GM12891 (cell line): Measurements from ENCODE around the genes ZNF710 and FURIN.

- RRBS, result no CpG with 5 or more reads among the region's 7 CpGs
Measured at GRCh38 chr15:89113189-89114016, 25.1 kb downstream of the ABHD2 start.

- RRBS, result no CpG with 5 or more reads among the region's 9 CpGs
Measured at GRCh38 chr15:89196677-89197455, 24.5 kb downstream of the RLBP1 start.

DNA sequence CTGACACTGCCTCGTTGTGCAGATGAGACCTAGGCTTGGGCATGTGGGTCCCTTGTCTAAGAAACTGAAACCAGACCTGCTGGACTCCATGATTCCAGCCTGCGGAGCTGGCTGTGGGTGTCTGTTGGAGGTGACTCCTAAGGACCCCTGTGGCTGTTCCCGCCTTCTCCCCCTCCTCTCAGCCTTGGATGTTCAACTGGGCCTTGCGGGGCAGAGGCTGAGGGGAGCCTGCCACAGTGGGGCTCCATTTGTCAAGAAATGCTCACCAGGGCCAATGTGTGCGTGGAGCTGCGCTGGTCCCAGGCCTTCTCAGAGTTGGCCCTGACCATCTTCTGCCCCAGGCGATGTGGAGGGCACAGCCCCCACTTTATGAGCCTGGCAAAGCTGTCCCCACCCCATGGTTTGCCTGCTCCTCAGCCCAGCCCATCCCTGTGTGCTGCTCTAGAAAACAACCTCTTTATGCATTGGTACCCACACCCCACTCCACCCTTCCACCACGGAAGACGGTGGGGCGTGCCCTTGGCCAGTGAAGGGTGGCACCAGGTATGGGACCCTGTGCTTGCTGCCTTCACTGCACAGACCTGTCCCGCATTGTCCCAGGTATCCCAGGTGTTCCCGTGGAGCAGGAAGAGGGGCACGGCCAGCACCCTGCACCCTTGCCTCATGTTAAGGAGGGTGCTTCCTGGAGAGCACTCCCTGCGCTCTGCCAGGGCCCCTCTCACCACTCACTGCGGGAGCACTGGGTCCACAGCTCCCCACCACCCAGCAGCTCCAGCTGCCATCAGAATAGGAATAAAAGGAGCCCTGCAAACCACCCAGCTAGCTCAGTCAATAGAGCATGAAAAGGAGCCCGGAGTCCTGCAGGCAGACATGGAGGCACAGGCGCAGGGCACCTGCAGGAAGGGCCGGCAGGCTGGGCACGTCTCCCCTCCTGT lies 8.0 kb downstream of the MESP2 start:
- RRBS, result 47% methylated on average over 4 of the region's 19 CpGs

- RRBS, result no CpG with 5 or more reads among the region's 14 CpGs
Measured at GRCh38 chr15:89799399-89800525, 14.9 kb downstream of the ANPEP start.

- RRBS, result no CpG with 5 or more reads among the region's 45 CpGs
Measured at GRCh38 chr15:89805871-89807164, 8.3 kb downstream of the ANPEP start.

DNA sequence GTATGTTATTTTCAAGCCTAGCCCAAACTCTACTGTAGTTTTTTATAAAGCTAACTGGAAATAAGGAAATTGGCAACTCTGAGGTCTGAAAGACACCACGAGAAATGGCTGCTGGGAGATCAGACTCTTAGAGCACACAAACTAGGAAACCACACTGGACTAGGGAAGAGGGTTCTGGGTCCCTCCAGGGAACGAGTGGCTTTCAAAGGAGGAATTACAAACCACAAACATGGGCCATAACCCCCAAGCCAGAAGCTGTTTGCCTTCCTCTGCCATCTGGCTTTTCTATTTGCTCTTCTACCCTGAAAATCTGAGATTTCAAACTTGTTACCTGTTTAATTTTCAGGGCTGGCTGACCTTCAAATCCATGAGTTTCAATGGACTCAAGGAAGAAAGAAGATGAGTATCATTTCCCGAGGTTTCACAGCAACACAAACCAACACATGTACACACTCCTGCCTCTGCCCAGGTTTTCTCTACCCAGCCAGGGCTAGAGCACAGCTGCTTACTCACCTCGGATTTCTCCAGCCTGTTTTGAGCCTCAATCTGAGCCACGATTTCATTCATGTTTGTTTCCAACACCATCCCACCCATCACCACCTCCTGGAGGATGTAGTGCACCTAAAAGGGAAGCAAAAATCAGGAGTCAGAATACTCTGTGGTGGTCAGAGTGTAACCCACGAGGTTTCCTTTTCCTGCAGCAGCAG lies 22.6 kb upstream of the ANPEP start:
- RRBS, result no CpG with 5 or more reads among the region's 6 CpGs

DNA sequence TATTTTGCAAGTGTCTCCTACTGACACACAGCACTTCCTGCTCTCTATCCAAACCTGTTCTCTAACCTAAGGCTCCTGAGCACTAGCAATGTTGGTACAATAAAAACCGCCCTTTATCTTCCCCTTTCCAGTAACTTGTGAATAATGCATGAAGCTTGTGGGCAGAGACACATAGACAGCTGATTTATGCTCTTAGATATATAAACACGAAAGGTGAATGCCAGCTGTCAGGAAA lies 34.6 kb upstream of the ARPIN start:
- RRBS, result no CpG with 5 or more reads among the region's 2 CpGs

DNA sequence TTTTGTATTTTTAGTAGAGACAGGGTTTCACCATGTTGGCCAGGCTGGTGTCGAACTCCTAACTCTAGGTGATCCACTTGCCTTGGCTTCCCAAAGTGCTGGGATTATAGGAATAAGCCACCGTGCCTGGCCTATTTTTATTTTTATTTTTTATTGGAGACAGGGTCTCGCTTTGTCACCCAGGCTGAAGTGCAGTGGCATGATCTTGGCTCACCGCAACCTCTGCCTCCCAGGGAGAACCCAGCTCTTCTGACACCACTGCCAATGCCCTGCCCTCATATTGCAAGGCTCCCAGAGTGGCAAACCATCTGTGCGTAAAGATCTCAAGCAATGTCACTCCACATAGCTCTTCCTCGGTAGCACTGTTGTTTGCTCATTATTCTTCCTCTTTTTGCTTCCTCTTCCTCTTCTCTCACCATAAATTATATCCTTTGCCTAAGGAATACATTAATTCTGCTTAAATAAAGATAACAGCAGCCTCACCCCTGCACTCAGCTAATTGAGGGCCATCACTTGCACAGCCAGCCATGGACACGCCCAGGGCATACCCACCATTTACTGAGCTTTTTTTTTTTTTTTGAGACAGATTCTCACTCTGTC lies 26.6 kb upstream of the ZNF710 start:
- RRBS, result no CpG with 5 or more reads among the region's 7 CpGs

DNA sequence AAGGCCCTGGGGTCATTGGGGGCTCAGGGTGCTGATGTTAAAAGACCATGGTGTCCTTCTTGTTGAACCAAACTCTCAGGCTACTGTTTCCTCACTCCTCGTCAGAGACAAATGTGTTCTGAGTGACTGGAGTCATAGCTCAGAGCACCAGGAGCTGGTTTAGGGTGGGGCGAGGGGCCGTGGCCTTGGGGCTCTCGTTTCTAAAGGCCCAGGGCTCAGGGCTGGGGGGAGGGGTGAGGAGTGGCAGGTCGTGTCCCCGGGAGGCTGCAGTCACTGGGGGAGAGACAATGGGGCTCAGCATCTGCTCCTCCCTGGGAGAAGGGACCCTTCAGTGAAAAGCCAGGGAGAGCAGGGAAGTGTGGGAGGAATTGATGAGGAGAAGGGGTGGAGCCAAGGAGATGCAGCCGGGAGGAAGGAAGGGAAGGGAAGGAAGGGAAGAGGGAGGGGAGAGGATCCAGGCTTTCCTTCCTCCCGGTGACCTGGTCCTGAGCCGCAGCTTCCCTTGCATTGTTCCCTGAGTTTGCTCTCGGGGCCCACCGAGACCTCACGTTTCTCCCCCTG lies 1.5 kb upstream of the ZNF710 start:
- RRBS, result no CpG with 5 or more reads among the region's 12 CpGs

GRCh38 chr15:90000991-90001562 lies at the start of gene ZNF710:
Gene ZNF710, plus strand, starts transcription at chr15:90001324.
- RRBS, result 1% methylated on average over 12 of the region's 27 CpGs

GRCh38 chr15:90183867-90184737 lies 17.0 kb upstream of the SEMA4B start:
- RRBS, result no CpG with 5 or more reads among the region's 27 CpGs

DNA sequence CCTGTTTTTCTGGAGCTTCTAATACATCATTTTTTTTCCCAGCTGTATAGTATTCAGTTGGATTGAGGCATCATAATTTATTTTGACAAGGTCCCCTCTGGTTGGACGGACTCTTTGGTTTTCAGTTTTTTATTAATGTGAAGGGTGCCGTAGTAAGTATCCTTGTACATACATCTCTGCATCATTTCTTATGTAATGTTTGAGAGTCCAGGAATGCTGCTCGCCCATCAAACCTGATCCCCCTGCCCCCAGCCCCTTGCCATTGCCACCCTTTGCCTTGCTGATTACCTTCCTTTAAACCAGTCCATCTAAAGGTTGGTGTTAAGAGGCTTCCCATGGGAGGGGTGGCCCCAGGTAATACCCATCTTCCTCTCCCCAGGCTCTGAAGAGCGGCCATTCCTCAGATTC lies 15.9 kb downstream of the SEMA4B start:
- RRBS, result no CpG with 5 or more reads among the region's 4 CpGs

- RRBS, result no CpG with 5 or more reads among the region's 26 CpGs
Measured at GRCh38 chr15:90241266-90242071, 7.5 kb downstream of the GDPGP1 start.

- RRBS, result no CpG with 5 or more reads among the region's 12 CpGs
Measured at GRCh38 chr15:90320019-90320405, 32.1 kb upstream of the ZNF774 start.

DNA sequence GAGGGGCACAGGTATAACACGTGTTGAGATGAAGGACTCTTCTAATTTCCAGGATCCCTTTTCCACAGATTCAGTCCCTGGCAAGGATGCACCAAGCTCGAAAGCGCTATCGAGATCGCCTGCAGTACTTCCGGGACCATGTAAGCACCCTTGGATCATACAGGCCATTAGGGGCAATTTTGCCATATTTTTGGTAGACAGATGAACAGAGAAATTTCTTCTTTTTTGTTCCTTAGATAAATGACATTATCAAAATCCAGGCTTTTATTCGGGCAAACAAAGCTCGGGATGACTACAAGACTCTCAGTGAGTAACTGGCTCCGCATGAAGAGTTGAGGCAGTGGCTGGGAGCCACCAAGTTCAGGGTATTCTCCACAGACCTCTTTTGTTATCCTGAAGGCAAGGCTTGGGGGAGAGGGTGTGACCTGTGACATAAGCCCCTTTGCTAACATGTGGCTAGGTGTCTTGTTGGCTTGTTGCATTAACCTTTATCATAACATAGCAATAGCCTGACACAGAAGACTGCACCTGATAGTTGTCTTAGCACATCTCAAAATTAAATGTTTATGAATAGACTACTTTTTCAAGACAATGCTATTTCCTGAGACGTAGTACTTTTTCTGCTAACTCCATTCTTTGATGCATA lies 55.8 kb upstream of the CRTC3 start:
- RRBS, result no CpG with 5 or more reads among the region's 10 CpGs

DNA sequence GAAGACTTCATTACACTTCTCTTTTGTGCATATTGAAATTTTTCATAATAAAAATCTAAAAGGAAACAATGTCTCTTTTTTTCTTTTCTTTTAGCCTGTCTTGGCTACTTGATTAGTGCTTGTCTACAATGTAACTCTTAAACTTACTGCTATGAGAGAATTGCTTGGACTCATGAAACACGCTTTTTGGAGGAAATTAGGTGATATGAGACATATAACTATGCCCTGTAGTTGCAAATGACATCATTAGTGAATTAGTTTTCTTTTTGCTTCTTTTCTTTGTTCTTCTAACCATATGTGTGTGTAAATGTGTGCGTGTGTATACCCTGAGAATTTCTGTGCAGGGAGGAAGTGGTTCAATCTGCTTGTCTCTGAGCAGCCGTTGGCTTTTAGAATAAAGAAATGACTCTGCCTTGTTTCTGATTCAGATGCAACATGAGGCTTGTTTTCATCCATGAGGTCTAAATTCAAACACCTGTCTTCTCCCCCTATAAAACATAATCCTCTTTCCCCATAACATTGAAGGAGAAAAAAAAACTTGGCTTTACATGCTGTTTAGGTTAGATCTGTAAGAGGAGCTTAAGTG lies 30.7 kb upstream of the BLM start:
- RRBS, result no CpG with 5 or more reads among the region's 3 CpGs

GRCh38 chr15:90757391-90757794 lies 40.2 kb downstream of the BLM start:
- RRBS, result no CpG with 5 or more reads among the region's 2 CpGs

GRCh38 chr15:90867988-90868900 lies at the start of gene FURIN:
Gene FURIN, plus strand, starts transcription at chr15:90868588.
- RRBS, result no CpG with 5 or more reads among the region's 13 CpGs

DNA sequence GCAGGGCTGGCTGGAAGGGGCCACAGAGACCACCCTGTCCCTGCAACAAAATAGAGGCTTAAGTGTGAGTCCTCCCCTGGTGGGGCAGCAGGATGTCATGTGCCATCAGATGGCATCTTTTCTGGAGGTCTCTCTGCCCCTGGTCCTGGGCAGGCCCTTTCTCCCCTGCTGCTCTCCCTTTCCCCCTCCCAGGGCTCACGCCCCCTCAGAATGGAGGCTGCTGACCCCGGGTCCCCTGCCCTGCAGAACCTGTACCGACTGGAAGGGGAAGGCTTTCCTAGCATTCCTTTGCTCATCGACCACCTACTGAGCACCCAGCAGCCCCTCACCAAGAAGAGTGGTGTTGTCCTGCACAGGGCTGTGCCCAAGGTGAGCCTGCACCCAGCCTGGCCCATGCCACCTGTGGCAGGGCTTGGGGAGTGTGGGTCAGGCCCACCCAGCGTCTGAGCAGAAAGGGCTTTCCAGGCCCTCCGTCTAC lies 7.0 kb downstream of the FES start:
- RRBS, result no CpG with 5 or more reads among the region's 6 CpGs

DNA sequence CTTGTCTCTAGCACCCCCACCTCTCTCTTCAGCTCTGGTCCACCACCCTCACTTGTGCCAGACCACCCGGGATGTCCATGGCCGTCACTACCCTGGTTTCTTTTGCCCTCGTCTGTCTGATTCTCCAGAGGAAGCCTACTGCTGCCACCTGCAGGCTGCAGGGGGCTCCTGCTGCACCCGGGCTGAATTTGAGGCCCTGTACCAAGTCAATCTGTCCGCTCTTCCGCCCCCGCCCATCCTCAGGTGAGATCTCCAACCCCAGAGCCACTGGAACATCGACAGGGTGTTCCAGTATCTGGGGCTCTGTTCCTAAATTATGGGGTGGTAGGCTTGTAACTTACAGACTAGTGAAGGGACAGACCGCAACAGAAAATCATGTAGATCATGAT lies 784 bp upstream of the UNC45A start:
- RRBS, result no CpG with 5 or more reads among the region's 9 CpGs